Left colon (tissue), 1 donor: ENCODE results near the genes UFL1, FHL5, FBXL4 and SIM1.

DNA sequence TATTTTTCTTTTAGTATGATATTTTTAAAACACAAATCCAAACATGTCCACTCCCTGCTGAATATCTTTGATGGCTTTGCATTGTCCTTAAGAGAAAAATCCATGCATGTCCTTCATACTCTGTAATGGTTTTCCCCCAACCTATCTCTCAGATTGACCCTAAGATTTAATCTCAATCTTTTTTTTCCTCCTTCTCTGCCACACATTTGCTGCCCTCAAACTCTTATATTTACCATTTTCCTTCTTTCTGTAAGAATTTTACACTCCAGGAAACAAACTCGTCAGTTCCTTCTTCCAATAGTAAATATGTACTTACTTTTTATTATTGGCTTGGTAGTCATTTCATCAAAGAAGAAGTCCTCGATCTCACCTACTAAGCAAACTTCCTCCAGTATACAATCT is 673.5 kb downstream of the EPHA7 start:
- PRO-cap: no peak

- PRO-cap: no peak
Measured at GRCh38 chr6:93778966-93779532, 359.7 kb upstream of the EPHA7 start.

DNA sequence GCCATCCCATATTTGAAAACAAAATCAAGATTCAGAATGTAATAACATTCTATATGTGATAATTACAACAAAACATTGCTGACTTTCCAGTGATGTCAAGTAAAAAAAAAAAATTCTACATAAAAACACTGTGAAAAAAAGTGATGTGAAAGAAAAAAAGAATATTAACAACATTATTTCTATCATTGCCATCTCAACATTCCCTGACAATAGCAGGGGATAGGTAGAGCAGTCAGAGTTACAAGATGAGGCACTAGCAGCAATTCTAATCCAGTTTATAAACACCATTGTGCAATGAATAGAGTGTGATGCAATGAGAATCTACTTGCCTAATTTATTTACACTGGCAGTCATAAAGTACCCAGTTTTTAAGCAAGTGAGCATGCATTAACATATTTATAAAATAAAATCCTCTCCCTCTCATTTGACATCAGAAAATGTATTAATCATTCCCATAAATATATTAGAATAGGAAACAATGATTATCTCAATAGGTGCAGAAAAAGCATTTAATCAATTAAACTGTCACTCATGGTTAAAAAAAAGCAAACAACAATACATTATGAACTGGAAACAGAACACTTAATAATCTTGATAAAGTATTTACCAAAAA is 2.5 kb upstream of the MANEA start:
- PRO-cap: no peak

DNA sequence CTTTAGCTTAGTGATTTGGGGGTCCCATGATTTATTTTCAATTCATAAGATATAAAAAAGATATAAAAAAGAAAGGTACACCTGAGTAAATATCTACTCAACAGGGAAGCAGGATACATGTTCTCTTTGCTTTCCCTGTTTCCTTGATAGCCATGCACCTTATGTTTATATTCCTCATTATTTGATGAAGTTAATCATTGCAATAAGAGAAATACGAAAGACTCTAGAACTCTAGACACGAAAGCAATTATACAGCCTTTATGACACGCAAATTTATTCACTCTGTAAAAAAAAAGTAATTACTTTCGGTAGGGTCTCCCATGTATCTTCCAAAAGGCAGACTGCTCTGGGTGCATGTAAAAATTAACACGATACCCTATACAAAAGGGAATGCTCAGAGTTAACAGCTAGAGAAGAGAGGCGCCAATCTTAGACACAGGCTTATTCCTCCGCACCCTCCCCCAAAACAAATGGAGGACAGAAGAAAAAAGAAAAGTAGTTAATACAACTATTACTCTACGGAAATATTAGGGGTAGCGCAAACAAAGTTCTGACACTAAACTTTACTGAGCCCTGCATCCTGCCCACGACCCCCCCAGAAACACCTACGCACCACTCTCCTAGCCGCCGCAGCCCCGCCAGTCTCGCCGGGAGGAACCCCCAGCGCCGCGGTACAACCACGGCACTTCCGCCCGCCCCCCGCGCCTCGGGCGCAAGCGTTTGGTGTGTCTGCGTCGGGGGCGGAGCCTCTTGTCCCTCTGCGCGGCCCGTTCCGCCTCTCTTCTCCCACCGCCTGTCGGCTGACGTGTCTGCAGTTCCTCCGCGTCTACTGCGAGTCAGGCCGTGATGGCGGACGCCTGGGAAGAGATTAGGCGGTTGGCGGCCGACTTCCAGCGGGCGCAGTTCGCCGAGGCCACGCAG is at the start of gene UFL1:
TSS of gene UFL1 (plus strand) at position 779 of the 921 bp plus-strand sequence.
- PRO-cap: bidirectional peak, plus-strand start at position 814 of the sequence, minus-strand start at position 701 of the sequence

- PRO-cap: no peak
Measured at GRCh38 chr6:96542220-96543178, 20.4 kb upstream of the FHL5 start.

DNA sequence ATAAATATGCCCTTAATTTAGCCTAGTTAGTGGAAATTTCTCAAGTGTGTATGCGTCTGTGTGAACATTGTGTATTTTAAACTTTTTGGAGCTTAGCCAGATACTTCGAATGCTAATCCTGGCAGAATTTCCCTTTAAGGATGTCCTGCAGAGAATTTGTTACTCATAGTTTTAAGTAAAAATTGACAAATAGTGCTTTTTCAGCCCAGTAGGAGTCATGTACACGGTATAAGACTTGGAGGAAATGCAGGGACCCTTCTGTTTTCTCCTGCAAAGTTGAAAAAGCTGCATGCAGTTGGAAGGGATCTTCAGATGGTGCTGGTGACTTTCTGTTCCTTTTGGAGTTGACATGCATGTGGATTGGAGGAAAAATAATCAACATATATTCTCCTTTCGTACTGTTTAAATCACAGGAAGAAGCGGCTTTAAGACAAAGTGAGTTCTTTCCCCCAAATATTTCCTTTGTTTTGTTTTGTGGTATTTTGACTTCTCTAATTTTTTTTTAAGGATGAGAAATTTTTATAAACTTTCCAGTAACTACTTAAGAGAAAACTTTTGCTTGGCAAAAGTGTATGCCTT is at the start of gene FHL5:
TSS of gene FHL5 (plus strand) at position 208 of the 579 bp plus-strand sequence.
- PRO-cap: no peak

DNA sequence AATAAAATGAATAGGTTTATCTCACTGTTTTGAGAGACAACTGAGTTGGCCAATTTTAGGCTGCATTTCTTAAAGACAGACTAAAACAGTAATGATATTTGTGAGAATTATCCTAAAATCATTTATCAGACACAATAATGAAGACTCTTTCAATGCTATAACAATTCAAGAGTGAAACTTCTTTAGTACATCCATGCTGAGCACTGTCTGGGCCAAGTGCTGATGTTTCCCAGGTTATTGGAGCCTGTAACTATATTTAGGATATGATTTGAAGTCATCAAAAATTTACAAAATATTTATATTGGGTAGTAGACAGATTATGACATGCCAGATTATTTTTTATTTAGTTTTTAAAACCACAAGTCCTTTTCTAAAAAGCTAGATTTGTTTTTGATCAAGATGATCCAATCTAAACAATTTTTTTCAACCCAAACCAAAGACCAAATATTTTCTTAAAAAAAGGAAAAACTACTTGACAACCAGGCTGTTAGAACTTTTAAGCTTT is 45.2 kb downstream of the FHL5 start:
- PRO-cap: no peak

DNA sequence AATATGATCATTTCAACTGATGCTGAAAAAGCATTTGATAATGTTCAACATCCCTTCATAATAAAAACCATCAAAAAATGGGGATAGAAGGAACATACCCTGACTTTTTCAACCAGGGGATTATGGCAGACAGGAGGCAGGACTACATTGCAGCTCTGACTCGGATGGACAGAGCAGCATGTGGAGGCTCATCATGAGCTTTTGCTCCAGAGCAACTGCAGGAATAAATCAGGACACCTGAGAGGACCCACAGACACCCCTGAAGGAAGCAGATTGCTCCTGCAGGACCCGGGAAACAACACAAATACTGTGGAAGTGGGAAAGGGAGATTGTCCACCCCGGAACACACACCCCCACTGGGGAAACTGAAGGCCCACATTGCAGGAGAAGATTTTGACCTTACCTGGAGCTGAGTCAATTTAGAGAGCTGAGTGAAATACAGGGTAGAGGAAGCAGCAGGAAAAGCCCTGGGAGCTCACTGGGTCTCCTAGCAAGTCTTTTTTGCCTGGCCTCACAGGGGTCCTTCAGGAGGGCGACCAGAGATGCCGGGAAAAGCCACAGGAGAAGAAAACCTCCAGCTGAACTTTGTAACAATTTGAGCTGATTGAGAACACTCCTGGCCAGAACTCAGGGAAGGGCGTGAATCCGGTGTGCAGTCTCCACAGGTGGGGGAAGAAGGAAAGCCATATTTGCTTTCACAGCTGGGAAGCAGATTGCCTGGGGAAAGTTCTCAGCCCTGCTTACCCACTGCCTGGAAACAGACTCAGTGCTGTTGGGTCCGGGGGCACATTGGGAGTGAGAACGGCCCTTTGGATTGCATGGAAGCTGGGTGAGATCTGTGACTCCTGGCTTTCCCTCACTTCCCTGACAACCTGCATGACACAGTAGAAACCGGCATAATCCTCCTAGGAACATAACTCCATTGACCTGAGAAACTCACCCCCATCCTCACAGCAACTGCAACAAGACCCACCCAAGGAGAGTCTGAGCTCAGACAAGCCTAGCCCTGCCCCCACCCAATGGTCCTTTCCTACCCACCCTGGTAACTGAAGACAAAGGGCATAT is 130.8 kb downstream of the FHL5 start:
- PRO-cap: no peak

DNA sequence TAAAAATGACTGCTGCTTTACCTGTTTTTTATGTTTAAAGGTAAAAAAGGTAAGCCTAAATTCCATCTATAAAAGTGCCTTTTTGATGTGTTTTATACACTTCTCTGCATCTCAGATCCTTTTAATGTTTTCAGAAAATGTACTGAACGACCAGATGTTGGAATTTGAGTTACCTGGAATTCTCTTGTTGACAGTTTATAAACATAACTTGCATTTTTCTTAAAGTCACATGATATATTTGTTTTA is 124.2 kb upstream of the MMS22L start:
- PRO-cap: no peak

DNA sequence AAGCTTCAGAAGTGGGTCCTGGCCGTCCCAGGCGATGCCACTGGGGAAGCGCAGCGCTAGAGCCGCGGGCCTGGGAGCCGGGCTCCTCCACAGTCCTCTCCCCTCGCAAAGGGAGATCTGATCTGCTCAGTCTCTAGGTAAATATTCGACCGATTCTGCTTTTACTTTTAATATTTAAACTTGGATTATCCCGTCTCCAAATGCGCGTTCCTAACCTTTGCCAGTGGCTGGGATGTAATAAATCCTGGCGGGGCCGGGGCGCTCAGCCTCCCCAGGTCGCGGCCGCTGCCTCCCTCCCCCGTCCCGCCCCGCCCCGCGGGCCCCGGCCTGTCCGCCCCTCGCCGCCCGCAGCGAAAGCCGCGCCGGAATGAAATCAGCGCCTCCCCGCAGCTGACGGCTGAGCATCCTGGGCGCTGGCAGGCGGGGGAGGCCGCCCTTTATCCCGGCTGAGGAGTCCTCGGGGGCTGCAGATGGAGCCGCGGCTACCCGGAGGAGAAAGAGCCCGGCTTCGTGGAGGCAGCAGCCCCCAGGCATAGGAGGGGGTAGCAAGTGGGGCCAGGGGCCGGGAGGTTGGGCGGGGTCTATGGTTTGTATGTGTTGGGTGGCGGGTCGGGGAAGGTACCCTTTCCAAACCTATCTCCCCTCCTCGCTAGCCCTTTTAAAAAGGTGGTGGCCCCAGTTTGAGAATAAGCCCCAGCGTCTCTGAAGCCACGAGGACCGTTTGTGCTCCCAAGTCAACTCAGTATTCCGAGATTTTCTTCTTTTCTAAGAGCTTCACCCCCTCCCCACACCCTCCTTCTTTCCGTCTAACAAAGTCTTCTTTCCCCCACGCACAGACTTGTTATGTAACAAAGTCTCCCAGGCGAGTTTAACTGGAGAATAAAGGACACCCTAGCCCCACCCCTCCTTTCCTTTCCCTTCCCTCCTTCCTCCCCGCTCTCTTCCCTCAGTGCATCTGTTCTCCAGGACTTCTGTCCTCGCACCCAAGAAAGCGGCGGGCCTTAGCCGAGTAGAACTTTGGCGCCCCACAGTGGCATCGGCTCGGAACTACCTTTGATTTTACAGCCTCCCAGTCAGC is 10.9 kb downstream of the POU3F2 start:
- PRO-cap: no peak

DNA sequence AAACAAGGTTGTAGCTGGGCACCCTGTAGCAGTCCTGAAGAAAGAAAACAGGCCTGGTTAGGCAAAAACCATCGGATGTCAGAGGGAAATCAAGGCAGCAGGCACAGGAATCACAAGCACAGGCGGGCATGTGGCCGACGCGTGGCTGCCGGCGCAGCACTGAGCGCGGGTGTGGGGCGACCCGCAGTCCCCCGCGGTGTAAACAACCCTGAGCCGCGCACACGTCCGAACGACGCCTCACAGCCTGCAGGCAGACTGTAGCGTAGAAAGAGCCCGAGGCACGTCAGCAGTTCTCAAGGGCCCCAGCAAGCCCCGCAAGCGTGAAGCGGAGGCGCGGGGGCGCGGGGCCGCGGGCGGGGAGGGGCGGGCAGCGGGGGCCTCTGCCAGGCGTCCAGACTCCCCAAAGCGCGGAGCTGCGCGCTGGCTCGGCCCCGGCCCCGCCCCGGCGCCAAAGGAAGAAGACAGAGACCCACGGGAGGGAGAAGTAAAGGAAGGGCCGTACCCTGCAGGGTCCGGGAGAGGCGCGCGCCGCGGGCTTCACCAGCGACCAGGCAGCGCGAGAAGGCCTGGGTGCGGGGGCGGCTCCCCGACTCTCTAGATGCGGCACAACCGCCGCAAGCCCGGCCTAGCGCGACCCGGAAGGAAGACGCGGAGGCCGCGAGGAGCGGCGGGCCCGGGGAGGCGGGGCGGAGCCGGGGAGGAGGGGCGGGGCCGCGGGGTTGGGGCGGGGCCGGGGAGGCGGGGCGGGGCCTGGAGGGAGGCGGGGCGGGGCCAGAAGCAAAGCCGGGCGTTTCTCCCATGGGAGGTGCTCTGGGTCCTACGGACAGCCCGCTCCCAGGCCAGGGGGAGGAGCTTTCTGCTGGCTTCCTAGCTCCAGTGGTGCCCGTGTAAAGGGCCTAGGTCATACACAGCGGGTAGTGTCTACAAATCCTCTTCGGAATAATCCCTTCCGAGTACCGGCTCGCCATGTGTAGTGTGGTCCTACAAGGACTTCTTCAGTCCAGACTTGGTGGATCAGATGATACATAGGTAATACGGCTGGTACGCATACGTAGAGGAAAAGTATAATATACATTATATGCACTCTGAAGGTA is at the start of gene FBXL4:
TSS of gene FBXL4 (minus strand) at position 643 of the 1,094 bp plus-strand sequence.
- PRO-cap: bidirectional peak, plus-strand start at position 228 of the sequence, minus-strand start at position 207 of the sequence; bidirectional peak, plus-strand start at position 253 of the sequence, minus-strand start at position 254 of the sequence; bidirectional peak, plus-strand start at position 892 of the sequence, minus-strand start at position 600 of the sequence

DNA sequence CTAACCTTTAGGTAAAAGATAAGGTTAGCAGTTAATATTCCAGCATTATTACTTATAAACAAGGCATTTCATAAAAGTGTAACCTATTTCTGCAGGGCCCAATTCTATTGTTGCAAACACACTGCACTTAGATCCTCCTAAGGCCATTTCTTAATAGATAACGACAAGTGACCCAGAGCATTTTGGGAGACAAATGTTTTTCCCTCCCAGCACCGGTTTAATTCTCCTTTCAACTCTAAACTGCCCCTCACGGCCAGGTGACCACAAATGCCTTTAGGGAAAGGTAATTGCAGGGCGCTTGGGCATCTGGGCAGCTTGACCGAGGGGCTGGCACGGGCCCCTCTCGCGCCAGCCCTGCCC is 799 bp downstream of the FAXC start:
- PRO-cap: no peak

GRCh38 chr6:99400004-99400490 is 6.1 kb upstream of the COQ3 start:
- PRO-cap: no peak

GRCh38 chr6:99426329-99426816 is 1.3 kb upstream of the PNISR start:
- PRO-cap: no peak

- PRO-cap: no peak
Measured at GRCh38 chr6:99553458-99554516, 14.7 kb downstream of the CCNC start.

DNA sequence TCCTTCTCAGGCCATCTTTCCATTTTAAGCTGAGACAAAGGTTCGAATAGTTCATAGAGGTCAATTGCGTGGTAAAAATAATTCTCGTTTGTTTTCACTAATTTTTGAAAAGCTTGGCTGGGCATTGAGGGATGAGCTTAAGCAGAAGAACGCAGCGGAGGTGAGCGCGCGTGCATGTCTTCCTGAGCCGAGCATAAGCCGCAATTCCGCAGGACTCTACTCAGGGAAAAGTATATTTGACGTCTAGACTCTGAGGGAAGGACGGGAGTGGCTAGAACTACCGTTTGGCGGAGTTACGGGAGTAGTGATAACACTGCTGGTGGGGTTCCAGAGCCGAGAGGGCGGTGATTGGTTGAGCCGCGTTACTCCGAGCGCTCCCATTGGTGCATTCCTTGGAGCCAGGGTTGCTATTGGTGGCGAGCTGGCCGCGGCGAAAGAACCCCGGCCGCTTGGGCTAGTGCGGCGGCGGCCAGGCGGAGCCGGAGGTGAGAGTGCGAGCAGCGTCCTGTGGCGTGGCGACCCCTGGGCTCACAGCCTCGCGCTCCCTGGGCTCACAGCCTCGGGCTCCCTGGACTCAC is 11.8 kb downstream of the PRDM13 start:
- PRO-cap: no peak

DNA sequence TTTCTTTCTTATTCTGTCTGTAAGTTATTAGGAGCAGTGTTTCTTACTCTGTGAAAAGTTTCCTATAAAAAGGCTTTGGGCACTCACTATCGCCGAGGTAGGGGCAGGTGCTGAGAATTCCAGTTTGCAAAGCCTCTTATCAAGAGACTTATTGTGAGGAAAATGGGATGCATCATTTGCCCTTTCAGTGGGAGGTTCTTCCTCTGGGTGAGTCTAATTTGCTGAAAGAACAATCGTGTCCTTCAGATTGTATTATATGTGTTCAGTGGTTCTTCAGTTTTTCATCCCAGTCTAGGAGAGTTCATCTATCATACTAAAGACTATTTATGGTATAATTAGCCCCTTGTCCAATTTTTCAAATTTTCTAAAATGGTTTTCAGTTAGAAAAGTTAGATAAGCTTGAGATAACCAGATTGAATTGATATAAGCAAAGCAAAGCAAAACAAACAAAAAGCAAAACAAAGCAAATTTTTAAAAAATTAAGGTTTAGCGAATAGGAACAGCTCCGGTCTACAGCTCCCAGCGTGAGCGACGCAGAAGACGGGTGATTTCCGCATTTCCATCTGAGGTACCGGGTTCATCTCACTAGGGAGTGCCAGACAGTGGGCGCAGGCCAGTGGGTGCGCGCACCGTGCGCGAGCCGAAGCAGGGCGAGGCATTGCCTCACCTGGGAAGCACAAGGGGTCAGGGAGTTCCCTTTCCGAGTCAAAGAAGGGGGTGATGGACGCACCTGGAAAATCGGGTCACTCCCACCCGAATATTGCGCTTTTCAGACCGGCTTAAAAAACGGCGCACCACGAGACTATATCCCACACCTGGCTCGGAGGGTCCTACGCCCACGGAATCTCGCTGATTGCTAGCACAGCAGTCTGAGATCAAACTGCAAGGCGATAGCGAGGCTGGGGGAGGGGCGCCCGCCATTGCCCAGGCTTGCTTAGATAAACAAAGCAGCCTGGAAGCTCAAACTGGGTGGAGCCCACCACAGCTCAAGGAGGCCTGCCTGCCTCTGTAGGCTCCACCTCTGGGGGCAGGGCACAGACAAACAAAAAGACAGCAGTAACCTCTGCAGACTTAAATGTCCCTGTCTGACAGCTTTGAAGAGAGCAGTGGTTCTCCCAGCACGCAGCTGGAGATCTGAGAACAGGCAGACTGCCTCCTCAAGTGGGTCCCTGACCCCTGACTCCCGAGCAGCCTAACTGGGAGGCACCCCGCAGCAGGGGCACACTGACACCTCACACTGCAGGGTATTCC is 170.5 kb downstream of the MCHR2 start:
- PRO-cap: no peak

DNA sequence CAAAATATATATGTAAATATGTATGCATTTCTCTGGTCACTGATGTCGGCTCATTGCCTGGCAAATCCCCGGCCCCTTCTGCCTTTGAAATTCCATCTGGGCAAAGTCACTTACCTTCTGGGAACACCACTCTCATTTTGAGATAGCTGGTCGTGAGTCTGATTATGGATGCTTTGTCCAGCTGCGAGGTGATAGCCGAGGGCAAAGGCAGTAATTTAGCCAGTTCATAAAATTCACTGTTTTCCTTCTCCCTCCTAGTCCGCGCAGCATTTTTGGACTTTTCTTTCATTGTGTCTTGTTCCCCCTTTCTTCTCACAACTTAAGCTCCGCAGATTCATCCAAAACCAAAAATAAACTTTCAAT is 1.6 kb downstream of the SIM1 start:
- PRO-cap: no peak

GRCh38 chr6:100464646-100465549 is at the start of gene SIM1:
Gene SIM1 (minus strand): TSS chr6:100464921.
- PRO-cap: no peak

GRCh38 chr6:101392918-101393536 is 481 bp upstream of the GRIK2 start:
- PRO-cap: no peak